SK-N-DZ (cell line): ENCODE measurements around a stretch of chr6.

DNA sequence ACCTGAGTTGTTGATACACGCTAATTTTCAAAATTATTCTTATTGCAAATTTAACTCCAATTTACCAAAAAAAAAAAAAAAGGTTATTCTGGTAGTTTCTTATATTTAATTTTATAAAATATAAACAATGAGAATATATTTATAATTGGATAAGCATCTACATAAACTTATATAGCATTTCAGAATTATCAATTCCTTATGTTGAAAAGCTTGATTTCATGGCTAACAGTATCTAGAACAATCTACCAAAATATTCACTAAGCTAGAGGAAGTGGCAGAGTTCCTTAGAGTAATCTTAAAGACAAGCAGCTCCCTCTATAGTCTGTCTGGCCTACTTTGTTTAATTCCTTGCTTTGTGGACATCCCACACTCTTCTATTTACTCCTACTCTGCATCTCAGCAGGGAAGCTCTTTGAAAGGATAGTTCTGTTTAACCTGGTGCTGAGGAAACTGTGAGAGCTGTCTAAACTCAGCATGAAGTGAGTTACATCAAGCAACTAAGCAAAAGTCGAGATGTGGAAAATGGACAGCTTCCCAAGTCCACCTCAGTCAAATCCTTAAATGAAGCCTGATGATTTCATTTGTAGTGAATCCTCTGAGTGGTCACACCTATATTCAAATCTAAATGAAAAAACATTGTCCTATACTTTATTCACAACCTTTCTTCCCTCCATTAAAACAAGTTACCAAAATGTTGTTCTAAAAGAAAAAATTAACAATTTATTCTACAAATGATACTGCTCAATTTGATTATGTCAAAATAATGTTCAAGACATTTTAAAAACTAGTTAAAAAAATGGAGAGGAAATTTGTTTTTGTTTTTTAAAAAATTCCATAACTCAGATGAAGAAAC, 4.2 kb downstream of the REV3L start:
RAMPAGE:
- cytosol, long total RNA = no peak
- nucleus, long total RNA = no peak

RAMPAGE:
- cytosol, long total RNA = no peak
- nucleus, long total RNA = no peak
Measured at GRCh38 chr6:111540831-111541361, 57.9 kb upstream of the REV3L start.

DNA sequence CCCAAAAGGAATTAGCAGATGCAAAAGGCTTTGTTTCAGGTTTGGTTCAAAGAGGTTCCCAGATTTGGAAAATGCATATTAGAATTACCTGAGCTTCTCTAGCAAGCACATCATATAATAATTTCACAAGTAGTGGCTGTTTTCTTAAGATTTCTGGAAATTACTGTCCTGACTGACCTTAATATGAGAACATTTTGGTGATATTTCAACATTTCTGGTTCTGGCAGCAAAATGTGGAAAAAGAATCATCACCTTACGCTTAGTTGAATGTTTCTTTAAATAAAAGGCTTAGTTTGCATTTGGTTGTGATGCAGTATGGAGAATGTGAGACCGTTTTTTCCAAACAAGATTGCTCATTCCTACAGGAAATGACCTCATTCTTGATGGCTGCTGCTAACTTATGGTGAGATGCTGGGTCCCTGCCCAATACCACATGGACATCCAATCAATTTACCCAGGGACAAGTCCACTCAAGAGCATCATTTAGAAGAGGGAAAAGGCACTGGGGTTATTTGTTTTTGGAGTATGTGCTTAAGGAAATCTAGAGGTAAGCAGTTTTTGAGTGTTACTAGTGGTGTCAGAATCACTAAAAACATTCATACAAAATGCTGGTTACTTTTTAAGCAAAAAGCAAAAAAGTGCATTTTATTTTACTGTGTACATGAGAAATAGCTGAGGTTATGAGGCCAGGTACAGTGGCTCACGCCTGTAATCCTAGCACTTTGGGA, 31.3 kb downstream of the TRAF3IP2 start:
RAMPAGE:
- cytosol, long total RNA = no peak
- nucleus, long total RNA = no peak

GRCh38 chr6:111623356-111623895, 17.7 kb upstream of the TRAF3IP2 start:
RAMPAGE:
- cytosol, long total RNA = no peak
- nucleus, long total RNA = no peak

DNA sequence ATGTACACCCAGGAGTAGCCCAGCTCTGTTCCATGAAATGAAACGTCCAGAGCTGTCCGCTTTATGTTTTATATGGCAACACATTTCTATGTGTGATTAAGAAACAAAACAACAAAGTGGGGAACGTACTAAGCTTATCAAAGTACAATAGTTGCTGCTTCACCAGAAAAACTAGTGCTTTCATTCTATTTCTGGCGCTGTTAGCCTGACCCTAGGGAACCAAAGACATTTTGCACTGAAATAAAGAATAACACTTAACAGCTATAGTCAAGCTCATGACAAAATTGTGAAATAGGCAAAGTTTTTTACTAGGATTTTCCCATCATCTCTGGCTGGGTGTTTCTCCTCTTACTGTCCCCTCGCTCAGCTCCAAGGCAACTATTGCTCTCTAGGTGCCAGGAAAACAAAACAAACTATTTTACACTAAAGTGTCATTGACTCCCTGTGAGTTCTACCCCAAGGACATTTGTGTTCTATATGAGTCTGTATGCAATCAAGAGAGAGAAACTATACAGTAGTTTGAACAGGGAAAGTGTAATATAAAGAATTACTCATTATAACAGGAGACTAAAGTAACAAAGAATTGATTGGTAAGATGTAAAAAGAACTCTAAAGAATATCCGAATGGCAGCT, 22.9 kb upstream of the TRAF3IP2 start:
RAMPAGE:
- cytosol, long total RNA = no peak
- nucleus, long total RNA = no peak

DNA sequence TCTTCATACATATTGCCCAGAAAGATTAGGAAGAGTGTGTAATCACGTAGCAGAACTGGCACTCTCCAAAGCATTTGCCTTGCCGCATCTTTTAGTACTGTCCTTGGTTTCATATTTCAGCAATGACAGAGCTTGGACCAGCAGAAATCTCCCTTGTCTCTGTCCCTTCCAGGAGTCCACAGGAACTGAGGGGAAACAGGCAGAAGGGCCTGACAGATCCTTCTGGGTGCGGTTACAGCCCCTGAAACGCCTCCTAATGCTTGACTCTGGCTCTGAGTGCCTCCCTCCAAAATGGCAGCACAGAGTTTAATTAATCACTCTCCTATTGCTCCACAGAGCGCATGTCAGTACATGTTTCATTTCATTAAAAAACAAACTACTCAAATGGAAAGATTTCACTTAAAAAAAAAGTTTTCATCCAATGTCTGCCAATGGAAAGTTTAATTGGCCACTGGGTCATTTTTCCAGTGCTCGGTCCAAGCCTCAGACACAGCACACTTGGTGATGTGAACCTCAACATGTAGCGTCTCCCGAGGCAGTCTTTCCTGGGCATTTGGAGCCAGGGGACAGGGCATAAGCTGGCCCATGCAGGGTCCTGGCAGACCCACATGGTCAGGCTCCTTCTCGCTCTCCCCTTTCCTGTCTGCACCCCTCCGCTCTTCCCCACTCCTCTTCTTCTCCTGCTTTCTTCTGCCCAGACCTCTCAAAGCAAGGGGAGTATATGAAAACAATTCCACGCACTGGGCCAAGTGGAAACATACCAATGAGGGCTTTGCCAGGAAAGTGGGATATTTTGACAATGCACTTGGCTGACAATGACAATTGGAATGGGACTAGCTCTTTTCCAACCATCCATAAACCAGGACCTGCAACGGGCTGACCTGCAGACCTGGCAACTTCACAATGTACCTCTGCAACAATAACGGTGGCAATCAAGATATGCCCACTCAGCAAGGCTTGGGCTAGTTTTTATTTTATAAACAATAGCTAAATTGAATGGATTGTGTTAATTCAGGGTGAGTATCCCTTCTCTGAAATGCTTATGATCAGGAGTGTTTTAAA, 58.7 kb upstream of the TRAF3IP2 start:
RAMPAGE:
- cytosol, long total RNA = no peak
- nucleus, long total RNA = no peak

DNA sequence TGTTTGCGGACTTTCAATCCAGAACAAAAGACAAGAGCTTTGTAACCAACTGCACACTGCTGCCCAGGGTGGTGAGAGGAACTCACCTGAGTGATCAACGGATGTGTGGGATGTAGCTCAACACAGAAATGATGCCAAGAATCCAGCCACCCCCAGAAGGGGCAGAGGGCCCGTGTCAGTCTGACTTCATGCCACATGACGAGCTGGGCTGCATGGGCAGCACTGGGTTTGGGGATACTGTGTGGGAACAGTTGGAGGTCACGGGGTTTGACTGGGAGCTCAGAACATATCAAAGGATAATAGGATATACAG, 79.4 kb upstream of the TRAF3IP2 start:
RAMPAGE:
- cytosol, long total RNA = no peak
- nucleus, long total RNA = no peak

DNA sequence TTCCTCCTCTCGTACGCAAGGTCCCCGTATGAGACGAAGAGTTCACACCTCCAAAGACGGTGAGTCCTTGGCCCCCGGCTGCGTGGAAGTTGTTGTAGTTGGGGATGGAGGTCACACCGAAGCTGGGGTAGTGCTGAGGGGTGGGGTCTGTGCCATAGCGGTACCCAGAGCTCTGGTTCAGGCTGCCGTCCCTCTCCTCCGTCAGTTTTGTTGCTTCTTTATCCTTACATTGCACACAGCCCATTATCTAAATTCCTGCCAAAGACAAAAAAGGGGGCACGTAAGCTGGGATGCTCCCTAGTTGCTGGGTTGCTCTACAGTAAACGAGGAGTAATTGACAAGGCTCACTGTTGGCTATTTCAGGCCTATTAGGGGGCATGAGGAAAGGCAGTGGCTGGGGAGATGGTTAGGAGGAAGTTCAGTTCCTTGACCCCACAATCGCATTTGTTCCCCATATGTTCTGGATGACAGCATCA, 114.2 kb upstream of the TRAF3IP2 start:
RAMPAGE:
- cytosol, long total RNA = no peak
- nucleus, long total RNA = no peak

DNA sequence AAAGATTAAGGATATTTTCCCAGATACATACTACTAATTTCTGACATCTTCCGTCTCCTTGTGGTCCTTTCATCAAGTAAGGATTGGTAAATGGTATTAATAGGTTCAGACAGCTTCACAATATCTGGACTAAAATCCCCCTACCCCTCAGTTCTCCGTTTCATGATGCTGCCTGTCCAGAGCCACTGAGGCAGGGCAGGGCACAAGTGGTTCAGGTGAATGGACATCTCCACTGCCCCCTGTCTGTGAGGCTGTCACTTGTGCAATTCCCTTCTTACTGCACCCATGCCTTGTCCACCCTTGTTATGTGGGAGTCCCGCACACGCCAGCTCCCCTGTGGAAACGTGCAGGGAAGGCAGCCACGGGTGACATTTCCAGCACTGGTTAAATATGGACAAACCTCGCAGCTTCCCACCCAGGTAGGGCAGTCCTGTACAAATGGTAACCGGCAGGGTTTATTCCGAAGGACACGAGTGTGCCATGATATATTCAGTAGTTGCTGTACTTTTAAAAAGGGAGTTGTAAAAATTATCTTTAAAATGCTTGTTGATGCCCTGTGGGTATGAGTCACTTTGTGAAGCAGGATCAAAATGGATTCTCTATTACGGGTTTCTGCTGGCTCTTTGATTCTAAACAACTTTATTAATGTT, 73.6 kb downstream of the FYN start:
RAMPAGE:
- cytosol, long total RNA = no peak
- nucleus, long total RNA = no peak

GRCh38 chr6:111818756-111819155, 54.5 kb downstream of the FYN start:
RAMPAGE:
- cytosol, long total RNA = no peak
- nucleus, long total RNA = no peak

DNA sequence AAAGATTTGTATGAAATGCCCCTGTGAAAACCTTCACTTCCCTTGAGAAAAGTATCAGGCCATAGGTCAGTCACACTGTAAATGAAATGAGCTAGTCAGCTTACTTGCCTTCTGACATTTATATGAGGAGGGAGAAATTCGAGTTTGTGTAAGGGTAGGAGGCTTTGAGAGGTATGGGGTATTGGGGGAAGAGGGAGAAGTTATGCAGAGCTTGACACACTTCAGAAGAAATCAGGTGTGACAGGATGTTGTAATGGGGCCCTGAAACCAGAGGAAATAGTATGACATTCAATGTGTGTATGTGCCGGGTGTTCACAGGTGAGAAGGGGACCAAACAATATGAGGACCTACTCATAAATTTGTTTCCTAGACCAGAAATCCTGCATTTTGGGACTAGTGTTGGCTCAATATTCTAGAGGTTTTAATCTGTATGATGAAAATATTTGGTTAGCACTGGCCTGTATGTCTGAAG, 64.1 kb upstream of the CCN6 start:
RAMPAGE:
- cytosol, long total RNA = no peak
- nucleus, long total RNA = no peak

DNA sequence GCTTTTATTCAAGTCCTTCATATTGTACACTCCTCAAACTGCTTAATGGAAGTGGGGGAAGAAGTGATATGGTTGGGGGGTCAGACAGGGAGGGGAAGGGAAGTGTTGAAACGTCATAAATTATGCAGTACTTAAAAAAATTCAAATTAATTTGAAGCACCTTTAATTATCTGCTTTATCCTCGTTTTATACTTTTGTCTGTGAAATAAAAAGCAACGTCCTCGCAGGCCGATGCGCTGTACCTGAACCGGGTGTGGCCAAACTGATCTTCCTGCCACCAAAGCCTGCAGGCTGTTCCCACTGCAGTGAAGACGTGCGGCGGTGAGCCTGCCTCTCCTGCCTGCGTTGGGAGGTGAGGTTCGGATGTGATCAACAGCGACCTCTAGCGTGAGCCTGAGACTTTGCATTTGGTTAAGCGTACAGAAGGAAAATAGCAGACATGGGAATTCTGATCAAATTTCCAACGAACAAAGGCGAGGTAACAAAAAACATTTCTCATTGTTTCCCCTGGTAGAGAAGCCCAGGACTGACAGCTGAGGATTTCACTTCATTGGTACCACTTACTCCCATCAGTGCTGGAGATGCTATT, 56.9 kb upstream of the CCN6 start:
RAMPAGE:
- cytosol, long total RNA = no peak
- nucleus, long total RNA = no peak

GRCh38 chr6:112044907-112045387, 9.0 kb upstream of the CCN6 start:
RAMPAGE:
- cytosol, long total RNA = no peak
- nucleus, long total RNA = no peak

DNA sequence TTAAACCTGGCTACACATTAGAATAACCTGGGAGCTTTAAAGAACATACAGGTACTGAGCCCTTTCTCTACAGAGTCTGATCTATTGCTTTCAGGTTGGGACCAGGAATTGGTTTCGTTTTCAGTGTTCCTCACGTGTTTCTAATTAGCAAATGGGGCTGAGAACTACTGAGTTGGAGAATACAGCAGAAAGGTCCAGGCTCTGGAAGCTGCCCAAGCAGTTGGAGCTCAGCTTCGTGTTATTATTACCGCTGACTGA, 57.0 kb downstream of the FAM229B start:
RAMPAGE:
- cytosol, long total RNA = no peak
- nucleus, long total RNA = no peak

DNA sequence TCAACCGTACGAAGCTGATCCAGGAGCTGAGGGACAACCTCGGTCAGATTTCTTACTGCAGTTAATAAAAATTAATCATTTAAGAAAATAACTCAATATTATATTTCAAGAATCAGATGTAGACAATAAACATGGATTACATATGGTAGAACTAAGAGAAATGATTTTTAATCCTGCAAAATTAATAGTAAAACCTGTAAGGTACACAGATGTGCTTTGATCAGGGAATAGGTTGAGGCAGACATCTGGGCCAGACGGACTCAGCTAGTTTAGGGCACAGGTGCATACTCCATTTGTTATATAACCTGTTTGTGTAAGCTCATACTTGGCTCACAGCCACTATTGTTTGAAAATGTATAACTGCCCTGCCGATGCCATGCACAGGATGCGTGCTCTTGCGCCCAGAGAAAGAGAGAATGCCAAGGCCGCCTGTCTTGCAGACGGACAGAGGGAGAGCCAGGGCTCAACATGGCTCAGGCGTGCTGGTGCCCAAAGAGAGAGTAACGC, 57.5 kb downstream of the FAM229B start:
RAMPAGE:
- cytosol, long total RNA = no peak
- nucleus, long total RNA = no peak

DNA sequence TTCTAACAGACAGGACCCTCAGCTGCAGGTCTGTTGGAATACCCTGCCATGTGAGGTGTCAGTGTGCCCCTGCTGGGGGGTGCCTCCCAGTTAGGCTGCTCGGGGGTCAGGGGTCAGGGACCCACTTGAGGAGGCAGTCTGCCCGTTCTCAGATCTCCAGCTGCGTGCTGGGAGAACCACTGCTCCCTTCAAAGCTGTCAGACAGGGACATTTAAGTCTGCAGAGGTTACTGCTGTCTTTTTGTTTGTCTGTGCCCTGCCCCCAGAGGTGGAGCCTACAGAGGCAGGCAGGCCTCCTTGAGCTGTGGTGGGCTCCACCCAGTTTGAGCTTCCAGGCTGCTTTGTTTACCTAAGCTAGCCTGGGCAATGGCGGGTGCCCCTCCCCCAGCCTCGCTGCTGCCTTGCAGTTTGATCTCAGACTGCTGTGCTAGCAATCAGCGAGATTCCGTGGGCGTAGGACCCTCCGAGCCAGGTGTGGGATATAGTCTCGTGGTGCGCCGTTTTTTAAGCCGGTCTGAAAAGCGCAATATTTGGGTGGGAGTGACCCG, 572.5 kb downstream of the RFPL4B start:
RAMPAGE:
- cytosol, long total RNA = no peak
- nucleus, long total RNA = no peak

GRCh38 chr6:112957416-112958048, 610.4 kb downstream of the RFPL4B start:
RAMPAGE:
- cytosol, long total RNA = no peak
- nucleus, long total RNA = no peak

DNA sequence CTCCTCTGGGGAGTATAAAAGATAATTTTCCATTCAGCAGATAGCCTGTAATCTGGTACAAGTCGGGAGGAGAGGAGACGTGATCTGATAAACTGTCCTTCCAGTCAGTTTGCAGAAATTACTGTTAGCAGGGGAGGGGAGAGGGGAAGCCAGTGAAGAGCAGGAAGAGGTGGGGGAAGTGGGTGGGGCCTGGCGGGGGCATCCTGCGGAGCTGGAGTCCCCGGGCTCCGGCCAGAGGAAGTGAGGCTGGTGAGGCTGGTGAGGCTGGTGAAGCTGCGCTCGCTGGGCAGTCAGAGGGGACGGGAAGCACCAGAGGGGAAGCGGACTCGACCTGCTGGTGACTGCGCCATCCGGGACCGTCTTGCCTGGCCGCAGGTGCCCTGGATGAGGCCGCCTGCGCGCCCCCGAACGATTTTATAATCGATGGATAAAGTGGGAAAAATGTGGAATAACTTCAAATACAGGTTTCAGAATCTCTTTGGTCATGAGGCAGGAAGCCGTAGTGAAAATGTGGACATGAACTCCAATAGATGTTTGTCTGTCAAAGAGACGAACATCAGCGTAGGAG, 635.3 kb upstream of the MARCKS start:
RAMPAGE:
- cytosol, long total RNA = no peak
- nucleus, long total RNA = no peak

DNA sequence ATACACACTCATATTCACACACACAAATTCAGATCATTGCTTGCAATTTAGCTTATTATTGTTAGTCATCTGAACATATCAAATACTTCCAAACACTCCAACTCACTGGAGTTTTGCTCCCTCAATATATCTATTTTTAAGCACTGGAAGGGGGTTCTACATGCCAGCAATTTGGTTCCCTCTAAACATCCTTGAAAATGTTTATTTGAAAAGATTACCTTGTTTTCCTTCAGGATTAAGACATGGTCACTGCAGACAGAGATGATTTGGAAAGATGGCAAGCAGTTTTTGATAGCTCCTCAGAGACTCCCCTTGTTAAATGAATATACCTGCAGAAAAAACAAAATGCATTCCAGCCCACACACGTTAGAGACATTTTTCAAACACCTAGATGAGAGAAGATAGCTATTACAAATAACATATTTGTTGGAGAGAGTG, 424.0 kb upstream of the MARCKS start:
RAMPAGE:
- cytosol, long total RNA = no peak
- nucleus, long total RNA = no peak

RAMPAGE:
- cytosol, long total RNA = no peak
- nucleus, long total RNA = no peak
Measured at GRCh38 chr6:113530833-113531319, 326.3 kb upstream of the MARCKS start.